Epithelial cell of prostate (primary cell): Measurements from ENCODE around the genes NRAP and VWA2.

DNA sequence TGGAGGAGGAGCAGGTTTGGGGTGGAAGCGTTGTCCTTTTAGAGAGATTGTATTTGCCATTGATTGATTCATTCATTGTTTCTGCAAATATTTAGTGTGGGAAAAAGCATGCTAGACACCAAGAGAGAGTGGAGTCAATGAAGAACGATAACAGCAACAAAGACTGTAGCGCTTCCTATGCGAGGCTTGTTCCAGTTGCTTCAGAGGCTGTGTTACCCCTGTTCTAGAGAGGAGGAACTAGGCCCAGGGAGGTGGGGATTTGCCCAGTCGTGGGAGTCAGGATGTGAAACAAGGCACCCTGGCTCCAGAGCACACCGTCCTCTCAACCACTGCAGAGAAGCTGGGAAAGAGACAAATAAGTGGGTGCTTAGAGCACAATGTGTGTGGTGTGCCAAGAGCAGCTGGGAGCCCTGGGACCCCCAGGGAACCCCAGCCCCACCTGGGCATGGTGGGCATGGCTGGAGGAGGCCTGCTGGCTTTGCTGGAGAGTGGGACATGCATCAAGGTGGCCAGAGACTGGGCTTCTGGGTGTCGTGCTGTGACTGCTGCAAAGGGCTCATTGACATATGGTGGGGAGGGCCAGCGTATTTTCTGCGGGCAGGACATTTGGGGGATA, 95.1 kb downstream of the TCF7L2 start:
- RRBS = no CpG with 5 or more reads among the region's 9 CpGs

- RRBS = no CpG with 5 or more reads among the region's 15 CpGs
Observed at GRCh38 chr10:113119860-113120556, 170.0 kb downstream of the TCF7L2 start.

DNA sequence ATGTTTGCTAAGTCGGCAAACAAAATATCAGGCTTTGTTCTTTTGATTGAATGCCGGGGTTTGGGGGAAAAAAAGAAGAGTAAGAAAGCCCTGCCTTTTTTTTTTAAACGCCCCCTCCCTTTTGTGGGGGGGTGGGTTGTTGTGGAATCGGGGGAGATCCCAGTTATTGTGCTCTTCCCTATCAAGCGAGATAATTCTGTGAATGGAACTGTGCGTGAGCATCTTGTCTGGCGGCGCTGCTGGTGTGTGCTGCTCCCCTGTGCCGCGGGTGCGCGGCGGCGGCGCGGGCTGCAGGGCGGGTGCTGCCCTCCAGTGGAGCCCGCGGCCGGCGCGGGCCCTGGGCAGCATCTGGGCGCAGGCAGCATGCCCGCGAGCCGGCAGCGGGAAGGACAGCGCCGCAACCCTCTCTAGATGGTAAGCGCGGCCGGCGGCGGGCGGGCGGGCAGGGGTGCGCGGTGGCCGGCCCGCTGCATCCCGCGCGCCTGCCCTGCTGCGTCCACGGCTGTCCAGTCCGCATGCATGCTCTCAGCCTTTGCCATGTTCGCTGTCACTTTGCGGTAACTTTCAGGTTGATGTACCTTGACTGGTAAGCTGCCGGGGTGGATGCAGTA, 176.5 kb downstream of the TCF7L2 start:
- RRBS = 2% methylated on average over 20 of the region's 49 CpGs

DNA sequence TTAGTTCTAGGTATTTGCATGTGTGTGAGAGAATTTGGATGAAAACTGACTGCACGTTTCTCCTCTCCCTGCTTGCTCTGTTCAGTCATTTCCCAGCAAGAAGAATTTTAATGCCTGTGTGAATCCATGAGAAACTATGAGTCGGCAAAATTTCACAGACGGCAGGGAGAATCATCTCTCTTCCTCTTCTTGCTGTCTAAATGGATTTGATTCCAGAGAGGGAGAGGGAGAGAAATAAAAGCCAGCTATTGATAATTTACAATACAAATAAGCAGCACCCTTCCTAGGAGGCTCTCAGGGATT, 183.5 kb downstream of the TCF7L2 start:
- RRBS = no CpG with 5 or more reads among the region's 3 CpGs

GRCh38 chr10:113152201-113152899, 202.3 kb downstream of the TCF7L2 start:
- RRBS = no CpG with 5 or more reads among the region's 20 CpGs

DNA sequence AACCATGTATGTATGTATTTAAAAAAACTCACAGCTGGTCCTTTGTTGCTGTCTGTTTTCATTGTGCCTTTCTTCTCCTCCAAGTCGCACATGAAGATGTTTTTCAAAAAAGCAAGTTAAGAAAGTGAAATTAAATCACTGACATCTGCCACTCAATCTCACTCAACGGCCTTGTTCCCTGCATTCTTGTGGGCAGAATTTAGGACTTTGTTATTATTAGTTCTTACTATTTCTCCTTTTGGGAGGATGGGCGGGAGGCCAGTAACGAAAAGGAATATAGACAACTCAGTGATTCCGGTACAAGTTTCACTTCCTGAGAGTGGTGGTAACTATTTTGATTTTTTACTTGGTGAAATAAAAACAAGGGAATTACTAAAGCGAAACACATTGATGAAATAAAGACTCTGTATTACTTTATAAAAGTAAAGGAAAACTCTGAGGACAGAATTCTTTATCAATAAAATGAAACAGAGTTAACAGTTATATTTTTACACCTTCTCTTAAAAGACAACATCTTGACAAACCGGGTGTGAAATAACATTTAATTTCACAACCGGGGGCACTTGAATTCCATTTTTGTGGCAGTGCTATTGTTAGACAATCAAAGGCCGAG, 231.8 kb upstream of the HABP2 start:
- RRBS = no CpG with 5 or more reads among the region's 9 CpGs

GRCh38 chr10:113381860-113382290, 171.0 kb upstream of the HABP2 start:
- RRBS = no CpG with 5 or more reads among the region's 7 CpGs

GRCh38 chr10:113585866-113586223, 33.0 kb downstream of the HABP2 start:
- RRBS = no CpG with 5 or more reads among the region's 1 CpG

DNA sequence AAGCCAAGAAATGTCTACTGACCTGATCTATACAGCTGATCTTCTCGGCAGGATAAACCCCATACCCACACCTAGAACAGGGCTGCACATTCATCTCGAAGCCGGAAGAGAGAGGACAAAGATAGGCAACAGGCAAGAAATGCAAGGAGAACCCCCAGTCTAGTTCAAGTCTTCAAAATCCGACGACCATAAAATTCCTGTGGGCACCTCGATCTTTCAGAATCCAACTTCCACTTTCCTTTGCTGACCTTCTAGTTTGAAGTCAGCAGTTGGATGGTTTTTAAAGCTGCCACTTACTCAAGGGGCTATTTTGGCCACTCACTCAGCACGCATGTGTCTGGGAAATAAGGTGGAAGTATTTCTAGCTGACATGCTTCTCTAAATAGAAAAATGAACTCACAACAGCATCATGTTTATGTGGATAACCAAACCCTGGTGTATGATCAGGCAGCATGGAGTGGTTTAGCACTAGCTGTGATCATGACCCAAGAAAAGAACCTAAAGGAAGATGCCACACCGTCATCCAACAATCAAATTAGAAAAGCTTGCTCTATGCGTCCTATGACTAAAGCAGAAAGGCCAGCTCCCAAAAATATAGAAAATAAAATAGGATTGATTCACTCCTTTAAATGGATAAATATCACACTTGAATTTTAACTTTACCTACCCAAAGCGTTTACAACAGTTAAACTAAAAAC, at the start of gene NRAP:
TSS of gene NRAP (minus strand) at position 253 of the 698 bp plus-strand sequence.
- RRBS = no CpG with 5 or more reads among the region's 10 CpGs

DNA sequence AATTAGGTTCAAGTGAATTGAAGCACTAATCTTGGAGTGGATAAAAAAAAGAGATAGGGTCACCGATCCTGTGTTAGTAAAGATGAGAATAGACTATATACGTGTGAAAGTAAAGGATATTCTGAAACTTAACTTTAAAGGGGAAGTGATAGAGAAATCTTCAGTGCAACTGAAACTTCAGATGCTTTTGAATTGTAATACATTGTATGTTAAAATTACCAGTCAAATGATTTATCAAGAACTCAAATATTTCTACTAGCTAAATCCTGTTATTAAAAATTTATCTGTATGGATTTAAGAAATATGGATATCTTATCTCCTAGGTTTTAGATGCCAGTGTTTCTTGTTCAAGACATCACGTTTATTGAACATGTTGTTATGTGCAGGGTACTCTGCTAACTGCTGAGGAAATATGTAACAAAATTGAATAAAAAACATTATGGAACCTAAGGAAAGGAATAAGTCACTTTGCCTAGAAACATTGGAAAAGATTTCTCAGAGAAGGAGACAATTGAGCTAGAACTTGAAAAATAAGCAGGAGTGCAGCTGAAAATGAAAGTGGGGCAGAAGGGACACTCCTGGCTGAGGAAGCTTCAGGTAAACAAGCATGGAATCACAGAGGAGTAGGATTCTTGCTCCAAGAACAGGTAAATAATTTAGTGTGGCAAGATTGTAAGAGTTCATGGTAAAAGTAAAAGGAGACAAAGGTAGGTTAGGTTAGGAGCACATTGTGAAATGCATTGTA, 5.1 kb downstream of the NHLRC2 start:
- RRBS = no CpG with 5 or more reads among the region's 3 CpGs

DNA sequence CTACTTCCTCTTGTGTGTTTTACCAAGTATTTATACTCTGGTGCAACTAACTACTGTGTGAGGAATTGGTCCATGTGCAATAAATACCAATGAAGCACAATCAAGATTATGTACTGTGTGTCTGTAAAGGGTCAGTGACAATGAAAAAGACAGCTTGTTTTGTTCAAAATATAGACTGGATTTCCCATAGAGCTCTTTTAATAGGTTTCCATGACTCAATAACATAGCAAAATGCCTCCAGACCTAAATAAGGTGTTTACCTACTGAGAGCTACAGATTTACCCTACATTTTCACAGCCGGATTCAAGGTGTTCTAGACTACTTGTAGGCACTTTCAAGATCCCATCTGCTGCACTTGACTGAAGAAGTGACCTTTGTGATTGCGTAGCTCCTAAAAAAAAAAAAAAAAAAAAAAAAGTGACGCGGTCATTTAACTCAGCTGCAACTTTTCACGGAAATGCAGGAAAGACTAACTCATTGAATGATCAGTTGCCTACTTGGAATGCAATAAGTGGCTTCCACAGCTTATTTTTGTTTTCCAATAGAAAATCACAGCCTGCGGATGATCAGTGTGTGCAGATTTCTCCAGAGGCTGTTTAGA, 3.2 kb downstream of the ADRB1 start:
- RRBS = no CpG with 5 or more reads among the region's 6 CpGs

DNA sequence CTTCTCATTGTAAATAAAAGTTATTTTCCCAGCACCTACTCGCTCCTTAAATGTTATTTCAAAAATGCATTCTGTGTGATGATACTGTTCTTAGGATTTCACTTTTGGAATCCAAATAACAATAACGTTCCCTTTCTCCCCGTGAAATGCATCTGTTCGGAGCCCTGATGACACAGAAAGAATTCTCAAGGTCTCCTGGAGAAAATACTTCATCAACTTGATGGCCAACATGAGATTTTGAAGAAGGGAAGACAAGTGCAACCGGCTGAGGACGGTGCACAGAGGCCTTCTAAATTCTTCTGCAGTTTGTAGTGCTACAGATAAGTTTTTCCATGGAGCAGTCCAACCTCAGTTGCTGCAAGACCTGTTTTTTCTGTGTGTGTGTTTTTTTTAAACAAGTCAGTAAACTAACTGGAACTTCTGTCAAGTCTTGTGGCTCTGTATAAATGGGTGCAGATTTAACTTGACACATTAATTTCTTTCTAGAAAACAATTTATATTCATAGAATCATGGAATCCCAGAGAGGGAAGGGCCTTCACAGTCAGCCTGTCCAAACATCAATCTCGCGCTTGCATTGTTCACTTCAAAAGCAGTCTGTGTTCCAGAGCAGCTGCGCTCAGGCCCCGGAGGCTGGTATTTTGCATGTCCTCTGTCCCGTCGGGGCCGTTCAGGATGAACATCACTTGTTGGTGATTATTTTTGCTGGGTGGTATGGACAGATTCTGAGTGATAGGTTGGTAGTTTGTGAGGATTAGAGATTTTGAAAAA, 23.0 kb downstream of the ADRB1 start:
- RRBS = no CpG with 5 or more reads among the region's 13 CpGs

DNA sequence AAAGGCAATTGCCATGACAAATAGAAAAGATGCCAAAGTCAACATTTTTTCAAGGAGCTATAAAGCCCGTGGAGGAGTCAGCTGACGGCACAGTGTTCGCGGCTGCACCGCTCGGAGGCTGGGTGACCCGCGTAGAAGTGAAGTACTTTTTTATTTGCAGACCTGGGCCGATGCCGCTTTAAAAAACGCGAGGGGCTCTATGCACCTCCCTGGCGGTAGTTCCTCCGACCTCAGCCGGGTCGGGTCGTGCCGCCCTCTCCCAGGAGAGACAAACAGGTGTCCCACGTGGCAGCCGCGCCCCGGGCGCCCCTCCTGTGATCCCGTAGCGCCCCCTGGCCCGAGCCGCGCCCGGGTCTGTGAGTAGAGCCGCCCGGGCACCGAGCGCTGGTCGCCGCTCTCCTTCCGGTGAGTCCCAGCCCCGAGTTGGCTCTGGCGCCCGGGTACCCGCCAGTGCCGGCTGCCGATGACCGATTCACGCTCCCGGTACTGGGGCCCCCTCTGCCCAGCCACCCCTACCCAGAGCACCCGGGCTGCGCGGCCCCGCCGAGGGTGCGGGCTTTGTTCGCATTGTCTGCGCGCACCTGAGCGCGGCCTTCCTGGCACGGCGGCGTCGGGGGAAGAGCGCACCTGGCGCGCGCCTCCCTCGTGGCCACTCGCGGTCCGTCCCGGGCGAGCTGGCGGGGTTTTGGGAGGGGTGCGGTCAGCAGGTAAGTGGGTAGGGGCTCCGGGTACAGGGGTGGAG, at the start of gene VWA2:
TSS of gene VWA2 (plus strand) at position 90 of the 742 bp plus-strand sequence.
- RRBS = 2% methylated on average over 22 of the region's 73 CpGs

- RRBS = no CpG with 5 or more reads among the region's 16 CpGs
Observed at GRCh38 chr10:114239907-114240348, 874 bp downstream of the VWA2 start.

DNA sequence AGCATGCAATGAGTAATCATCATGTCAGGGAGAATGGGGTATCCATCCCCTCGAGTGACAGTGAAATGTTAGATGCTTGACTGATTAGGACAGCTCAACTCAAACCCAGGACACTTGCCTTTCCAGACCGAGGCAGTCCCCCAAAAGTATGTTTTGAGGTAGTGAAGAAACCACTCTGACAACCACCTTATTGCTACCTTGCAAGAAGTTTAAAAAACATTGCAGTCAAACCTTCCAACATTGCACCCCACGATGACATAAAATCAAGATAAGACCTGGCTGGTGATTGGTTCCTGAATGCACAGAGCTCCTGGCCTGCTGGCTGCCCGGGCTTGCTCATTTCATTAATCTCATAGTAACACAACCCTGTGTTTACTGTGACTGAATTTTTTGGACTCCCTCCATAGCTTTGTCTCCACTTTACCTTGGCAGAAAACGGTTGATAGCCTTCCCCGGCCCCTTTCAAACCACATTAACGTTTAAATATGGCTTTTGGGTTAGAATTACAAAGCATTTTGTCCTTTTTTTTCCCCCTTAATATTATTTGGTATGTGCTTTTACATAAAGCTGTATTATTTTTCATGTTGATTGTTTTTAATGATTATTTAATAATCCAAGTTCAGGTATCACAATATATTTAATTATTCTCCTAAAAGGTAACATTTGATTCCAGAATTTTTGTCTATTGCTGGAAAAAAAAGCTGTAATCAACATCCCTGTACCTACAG, 27.5 kb downstream of the VWA2 start:
- RRBS = no CpG with 5 or more reads among the region's 7 CpGs

GRCh38 chr10:114472930-114473357, 68.6 kb upstream of the AFAP1L2 start:
- RRBS = no CpG with 5 or more reads among the region's 5 CpGs

DNA sequence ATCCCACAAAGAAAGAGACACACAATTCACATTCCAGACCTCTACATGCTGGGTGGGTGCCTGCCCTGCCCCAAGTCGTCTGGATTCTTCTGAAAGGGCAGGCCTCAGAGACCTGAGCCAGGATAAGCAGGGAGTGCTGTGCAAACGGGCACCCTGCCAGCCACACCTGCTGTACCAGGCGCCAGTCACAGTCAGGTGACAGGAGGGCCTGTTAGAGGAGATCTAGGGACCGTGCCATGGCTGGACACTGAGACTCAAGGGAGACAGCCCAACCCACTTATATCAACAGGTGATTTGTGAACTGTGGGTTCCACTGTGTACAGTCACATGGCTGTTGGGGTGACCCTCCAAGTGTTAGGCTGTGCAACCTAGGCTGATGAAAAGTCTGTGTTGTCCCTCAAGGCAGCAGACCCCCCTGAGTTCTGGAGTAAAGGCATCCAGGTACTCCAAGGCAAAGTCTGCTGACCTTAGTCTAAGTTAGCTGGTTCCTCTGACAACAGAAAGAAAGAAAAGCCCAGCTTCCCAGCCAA, 103.2 kb upstream of the AFAP1L2 start:
- RRBS = no CpG with 5 or more reads among the region's 4 CpGs

DNA sequence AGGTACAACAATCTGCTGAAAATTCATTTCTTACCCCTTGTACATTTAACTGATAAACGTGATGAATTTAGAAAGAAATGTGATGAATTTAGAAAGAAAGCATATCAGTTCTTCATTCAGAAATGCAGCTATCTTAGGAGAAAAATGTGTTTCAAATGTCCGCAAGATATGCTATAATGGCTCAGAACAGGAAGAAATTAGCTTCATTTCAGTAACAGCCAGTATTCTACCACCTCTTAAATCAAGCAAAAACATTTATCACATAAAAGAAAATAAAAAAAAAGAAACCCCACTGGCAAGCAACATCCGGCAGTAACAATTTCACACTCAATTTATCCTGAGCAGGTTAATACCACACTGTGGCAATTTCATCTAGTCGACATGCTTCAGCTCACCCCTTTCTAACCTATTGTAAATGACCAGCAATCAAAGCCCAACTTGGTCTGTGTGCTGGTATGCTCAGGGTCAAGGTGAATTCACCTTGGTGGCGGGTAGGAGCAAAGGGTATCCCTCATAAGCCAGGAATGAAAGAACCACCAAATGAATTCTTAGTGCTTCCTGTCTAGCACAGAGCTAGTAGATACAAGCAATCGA, 109.0 kb upstream of the AFAP1L2 start:
- RRBS = no CpG with 5 or more reads among the region's 6 CpGs

- RRBS = no CpG with 5 or more reads among the region's 8 CpGs
Observed at GRCh38 chr10:114661091-114661948, 3.2 kb upstream of the ABLIM1 start.